BJ (cell line): ENCODE results near the genes INSIG1 and EN2.

GRCh38 chr7:155297346-155298106 lies at the start of gene INSIG1:
Gene INSIG1, plus strand, starts transcription at chr7:155297878.
- CAGE, long polyA plus RNA = no peak
- RRBS = 1% methylated on average over 75 of the region's 112 CpGs

DNA sequence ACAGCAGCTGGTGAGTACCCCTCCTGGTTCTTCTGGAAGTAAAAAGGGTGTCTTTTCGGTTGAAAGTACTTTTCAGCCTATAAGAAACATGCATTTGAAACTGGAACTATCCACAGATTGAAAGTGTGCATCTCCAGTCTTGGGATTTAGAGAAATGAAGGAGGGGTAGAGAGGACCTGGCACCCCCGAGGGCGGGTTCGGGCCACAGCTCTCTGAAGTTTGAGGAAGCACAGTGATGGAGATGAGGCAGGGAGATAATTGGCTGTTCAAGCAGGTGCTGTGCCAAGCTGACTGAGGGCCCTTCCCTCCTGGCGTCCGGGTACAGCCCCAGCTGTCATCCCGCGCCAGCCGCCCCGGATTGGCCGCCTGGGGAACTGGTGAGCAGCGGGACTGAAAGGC lies 1.0 kb downstream of the INSIG1 start:
- CAGE, long polyA plus RNA = no peak
- RRBS = 1% methylated on average over 5 of the region's 12 CpGs

DNA sequence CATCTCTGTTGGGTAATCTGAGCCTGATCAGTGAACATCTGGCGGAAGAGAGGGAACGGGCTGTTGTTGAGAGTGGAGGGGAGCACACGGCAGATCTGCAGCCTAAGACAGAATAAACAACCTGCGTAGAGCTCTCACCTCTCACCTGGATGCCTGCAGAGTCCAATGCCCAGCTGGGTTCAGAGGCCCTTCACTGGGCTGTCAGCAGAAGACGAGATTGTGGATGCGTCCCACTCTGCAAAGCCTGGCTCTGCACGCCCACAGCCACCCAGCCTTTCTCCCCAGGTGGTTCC lies 36.1 kb downstream of the INSIG1 start:
- CAGE, long polyA plus RNA = no peak
- RRBS = no CpG with 5 or more reads among the region's 7 CpGs

DNA sequence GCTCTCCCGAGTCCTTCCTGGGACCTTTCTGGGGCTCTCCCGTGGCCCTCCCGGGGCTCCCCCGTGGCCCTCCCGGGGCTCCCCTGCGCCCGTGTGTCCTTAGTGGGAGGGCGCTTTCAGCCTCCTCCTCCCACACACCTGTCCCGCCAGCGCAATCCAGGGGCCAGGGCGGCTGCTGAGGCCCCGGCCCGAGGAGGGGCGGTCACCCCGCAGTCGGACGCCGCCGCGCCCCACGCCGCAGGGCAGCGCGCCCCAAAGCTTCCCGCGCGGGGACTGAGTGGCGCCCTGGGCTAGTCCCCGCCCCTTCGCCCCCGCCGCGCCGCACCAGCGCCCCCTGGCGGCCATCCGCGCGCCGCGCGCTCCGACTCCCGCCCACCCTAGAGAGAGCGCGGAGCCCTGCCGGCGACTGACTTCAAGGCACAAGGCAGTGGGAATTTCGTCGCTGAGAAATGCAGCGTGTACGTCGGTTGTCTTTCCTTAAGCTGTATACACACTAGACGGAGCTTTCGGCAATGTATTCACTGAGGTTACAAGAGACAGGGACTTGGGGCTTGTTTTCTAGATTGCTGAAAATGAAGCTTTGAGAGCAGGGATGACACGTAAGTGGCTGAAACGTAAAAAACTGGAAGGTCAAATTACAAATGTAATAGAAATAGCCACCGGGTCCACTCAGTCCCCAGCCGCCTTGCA lies 47.2 kb downstream of the INSIG1 start:
- CAGE, long polyA plus RNA = no peak
- RRBS = 3% methylated on average over 8 of the region's 59 CpGs

GRCh38 chr7:155381768-155382446 lies 76.0 kb upstream of the EN2 start:
- CAGE, long polyA plus RNA = no peak
- RRBS = 2% methylated on average over 3 of the region's 64 CpGs

DNA sequence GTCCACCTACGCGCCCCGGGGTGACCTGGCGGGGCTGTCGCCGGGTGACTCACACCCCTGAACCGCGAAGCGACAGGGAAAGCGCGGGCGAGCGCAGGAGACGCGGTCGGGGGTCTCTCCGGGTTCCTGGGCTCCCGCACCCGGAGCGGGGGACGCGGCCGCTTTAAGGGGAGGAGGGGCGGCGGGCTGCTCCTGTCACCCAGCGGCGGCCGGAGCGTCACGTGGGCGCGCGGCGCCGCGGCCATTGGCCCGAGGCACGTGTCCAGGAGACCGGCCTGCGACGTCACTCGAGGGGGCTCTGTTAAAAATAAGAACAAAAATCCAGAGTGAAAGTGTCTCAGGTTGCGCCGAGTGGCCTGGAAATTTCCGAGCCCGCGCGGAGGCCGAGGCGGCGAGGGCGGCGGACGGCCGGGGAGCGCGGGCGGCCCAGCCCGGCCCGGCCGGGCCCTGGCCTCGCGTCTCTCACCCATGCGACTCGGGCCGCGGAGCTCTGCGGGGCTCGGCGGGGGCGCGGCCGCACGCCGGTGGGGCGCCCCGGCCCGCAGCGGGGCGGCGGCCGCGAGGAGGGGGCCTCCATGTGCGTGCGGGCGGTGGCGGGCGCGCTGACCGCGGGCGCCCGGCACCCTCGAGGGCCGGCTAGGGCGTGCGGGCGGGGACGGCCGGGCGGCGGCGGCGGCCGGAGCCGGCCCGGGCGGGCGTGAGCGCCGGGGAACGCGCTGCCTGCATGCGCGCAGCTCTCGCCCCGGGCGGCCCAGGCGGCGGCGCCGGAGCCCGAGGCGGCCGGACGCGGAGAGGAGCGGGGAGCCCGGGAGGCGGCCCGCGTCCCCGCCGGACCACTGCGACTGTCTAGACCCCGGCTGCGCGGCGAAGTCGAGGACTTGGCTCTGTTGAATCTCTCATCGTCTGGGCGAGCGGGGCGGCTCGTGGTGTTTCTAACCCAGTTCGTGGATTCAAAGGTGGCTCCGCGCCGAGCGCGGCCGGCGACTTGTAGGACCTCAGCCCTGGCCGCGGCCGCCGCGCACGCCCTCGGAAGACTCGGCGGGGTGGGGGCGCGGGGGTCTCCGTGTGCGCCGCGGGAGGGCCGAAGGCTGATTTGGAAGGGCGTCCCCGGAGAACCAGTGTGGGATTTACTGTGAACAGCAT lies at the start of gene EN2:
Gene EN2, plus strand, starts transcription at position 893 of the 1,143 bp plus-strand sequence.
- CAGE, long polyA plus RNA = no peak
- RRBS = 6% methylated on average over 67 of the region's 171 CpGs

GRCh38 chr7:155768259-155768589 lies 44.0 kb downstream of the SHH start:
- CAGE, long polyA plus RNA = no peak
- RRBS = no CpG with 5 or more reads among the region's 4 CpGs

DNA sequence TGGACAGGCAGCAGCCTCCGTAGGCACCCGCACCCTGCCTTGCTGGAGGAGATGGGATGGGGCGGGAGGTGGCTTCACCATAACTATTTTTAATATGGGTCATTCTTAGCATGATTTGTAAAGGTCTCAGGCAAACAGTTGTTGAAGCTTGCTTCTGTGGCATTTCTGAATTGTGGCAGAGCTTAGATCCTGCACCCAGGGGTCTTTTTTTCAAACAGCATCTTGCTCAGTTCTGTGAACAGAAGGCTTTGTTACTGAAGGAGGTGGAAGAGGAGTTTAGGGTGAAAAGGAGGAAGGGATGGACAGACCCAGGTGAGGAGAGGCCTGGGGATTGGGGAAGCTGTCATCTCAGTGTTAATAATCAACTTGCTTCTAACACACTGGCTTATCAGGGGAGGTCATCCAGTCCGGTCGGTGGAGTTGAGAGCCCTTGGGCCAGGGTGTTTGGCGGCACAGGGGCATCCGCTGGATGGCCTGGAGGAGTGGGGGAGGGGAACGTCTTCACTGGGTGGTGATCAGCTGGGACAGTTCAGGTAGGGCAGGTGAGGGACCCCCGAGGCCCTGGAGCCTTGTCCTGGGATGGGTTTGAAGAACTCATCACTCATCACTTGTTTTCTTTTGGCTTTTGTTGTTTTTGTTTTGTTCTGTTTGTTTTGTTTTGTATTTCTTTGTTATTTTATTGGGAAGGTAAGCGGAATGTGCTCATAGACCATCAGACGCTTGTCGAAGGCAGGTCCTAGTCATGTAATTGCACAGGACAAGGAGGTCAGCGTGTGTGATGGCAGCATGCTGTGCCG lies 33.9 kb downstream of the SHH start:
- CAGE, long polyA plus RNA = no peak
- RRBS = no CpG with 5 or more reads among the region's 14 CpGs

GRCh38 chr7:155803656-155804162 lies 8.6 kb downstream of the SHH start:
- CAGE, long polyA plus RNA = no peak
- RRBS = 2% methylated on average over 15 of the region's 40 CpGs

DNA sequence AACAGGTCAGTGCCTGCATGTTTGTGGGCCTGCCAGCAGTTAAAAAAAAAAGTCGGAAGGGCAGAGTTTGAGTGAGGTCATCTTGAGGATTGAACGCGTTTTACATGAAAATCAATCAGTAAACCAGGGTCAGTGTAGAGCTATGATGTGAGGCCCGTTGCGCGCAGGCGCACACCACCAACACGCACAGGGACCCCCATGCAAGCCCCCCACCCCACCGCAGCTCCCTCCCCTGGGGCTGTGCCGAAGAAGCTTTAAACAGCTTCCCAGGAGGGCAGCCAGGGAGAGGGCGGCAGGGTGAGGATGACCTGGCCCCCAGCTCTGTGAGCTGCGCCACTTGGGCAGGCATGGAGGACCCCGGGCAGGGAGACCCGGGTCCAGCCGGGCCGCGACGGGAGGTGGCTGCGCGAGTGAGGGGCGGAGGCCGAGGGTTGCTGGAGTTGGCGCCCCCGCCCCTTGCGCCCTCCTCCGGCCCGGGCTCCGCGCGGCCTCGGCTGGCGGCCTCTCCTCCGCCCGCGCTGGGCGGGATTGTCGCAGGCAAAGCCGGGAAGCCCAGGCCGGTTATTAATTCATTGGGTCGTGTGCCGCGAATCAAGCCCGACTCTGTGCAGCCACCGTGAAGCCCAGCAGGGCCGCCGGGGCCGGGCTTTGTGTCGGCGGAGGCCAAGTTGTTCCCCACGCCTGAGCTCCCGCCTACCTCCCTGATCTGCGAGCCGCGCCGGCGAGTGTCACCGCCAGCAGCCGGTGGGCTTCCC lies 4.0 kb downstream of the SHH start:
- CAGE, long polyA plus RNA = no peak
- RRBS = 2% methylated on average over 37 of the region's 58 CpGs

GRCh38 chr7:155811540-155811939 lies 723 bp downstream of the SHH start:
- CAGE, long polyA plus RNA = no peak
- RRBS = no CpG with 5 or more reads among the region's 15 CpGs

DNA sequence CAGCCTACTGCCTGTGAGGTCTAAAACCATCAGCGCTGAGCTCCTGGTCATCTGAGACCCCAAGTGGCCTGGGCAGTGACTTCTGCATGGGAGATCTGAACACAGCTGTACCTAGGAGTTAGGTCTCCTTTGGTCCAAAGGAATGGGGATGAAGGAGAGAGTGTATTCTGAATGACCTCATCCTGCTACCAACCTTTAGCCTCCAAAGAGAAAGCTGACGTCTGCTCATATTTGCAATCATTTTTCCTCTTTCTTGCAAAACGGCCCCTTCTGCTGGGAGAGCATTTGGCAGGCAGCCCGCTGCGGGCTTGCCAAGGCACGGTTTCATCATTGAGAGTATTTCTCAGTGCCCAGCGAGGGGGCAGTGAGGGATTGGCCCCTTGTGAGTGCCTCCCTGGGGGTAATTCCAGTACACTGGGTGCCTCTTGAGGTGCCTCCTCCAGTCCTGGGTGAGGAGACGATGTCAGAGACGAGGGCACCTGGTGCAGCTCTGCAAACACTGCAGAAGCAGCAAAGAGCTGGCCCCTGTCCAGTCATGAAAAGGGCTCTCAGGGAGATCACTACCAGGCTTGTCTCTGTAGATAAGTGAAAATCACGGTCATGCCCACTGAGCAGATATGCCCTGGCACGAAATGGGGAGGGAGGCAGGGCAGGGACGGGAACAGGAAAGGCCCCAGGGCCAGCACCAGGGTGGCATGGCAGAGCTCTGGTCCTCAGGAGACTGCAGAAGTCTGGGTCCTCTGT lies 48.6 kb upstream of the SHH start:
- CAGE, long polyA plus RNA = no peak
- RRBS = no CpG with 5 or more reads among the region's 12 CpGs

GRCh38 chr7:155922245-155922706 lies 110.0 kb upstream of the SHH start:
- CAGE, long polyA plus RNA = no peak
- RRBS = 9% methylated on average over 1 of the region's 19 CpGs

- CAGE, long polyA plus RNA = no peak
- RRBS = no CpG with 5 or more reads among the region's 19 CpGs
Observed at GRCh38 chr7:155961571-155962239, 149.4 kb upstream of the SHH start.

- CAGE, long polyA plus RNA = no peak
- RRBS = no CpG with 5 or more reads among the region's 8 CpGs
Observed at GRCh38 chr7:156602855-156603359, 37.7 kb upstream of the RNF32 start.

DNA sequence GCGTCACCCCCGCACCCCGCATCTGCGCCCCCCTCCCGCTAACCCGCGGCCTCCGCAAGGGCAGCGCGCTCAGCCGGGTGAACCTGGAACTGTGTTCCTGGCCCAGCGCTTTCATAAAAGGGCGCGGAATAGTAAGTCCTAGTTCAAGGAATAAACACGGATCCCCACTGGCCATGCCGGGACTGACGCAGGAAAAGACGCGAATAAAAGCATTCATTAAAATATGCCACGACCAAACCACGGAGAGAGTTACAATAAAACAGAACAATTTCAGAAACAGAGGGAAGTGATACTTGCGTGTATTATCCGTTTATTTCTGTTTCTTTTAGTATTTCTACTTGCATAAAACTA lies 23.6 kb upstream of the RNF32 start:
- CAGE, long polyA plus RNA = no peak
- RRBS = 7% methylated on average over 13 of the region's 23 CpGs

GRCh38 chr7:156725142-156725609 lies 84.6 kb downstream of the RNF32 start:
- CAGE, long polyA plus RNA = no peak
- RRBS = no CpG with 5 or more reads among the region's 8 CpGs

GRCh38 chr7:156776200-156776883 lies 116.6 kb downstream of the LMBR1 start:
- CAGE, long polyA plus RNA = no peak
- RRBS = no CpG with 5 or more reads among the region's 4 CpGs

DNA sequence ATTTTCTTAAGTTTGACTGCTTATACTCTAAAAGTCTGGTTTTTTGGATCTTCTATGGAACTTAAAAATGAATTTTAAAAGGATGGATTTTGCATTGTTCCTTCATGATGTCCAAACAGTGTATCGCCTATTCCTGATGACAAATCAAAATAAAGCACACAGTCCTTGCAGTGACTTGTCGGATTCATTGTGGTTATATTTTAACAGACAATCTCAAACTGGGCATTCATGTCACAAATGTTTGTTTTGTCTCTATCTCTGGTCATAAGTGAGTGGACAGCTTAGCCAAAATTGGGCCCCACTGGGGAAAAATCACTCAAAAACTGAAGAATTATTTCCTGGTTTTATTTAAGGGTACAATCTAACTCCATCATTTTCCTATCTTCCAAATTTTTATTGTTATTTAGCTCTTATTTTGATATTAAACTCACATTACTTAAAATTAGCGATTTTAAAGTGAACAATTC lies 74.8 kb downstream of the LMBR1 start:
- CAGE, long polyA plus RNA = no peak
- RRBS = no CpG with 5 or more reads among the region's 3 CpGs

GRCh38 chr7:156842269-156842809 lies 50.6 kb downstream of the LMBR1 start:
- CAGE, long polyA plus RNA = no peak
- RRBS = no CpG with 5 or more reads among the region's 6 CpGs